ENCODE measurements around a stretch of chr18.

GRCh38 chr18:22167030-22167493 lies 2.3 kb upstream of the GATA6 start:
- PRO-cap, result no peak
- RAMPAGE, long total RNA, 2 experiments, result no peak in any of the 2 experiments

GRCh38 chr18:22188125-22188541 lies 18.7 kb downstream of the GATA6 start:
- PRO-cap, result no peak
- RAMPAGE, long total RNA, 2 experiments, result no peak in any of the 2 experiments

DNA sequence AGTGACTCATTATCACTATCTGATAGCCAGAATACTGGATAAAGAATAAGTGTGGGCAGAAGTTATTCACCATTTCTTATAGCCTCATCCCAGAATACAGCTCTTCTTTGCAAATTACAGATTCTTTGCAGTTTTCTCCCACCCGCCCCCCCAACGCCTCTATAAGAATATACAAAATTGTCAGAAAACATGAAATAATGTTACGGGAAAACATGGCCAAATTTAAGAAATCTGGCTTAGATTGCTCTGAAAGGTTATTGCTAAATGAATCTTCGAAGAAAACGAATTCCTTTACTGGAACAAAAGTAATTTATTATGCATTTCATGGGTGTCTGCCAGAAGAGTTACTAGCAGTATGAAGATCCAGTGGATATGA lies 21.8 kb downstream of the GATA6 start:
- PRO-cap, result no peak
- RAMPAGE, long total RNA, 2 experiments, result no peak in any of the 2 experiments

DNA sequence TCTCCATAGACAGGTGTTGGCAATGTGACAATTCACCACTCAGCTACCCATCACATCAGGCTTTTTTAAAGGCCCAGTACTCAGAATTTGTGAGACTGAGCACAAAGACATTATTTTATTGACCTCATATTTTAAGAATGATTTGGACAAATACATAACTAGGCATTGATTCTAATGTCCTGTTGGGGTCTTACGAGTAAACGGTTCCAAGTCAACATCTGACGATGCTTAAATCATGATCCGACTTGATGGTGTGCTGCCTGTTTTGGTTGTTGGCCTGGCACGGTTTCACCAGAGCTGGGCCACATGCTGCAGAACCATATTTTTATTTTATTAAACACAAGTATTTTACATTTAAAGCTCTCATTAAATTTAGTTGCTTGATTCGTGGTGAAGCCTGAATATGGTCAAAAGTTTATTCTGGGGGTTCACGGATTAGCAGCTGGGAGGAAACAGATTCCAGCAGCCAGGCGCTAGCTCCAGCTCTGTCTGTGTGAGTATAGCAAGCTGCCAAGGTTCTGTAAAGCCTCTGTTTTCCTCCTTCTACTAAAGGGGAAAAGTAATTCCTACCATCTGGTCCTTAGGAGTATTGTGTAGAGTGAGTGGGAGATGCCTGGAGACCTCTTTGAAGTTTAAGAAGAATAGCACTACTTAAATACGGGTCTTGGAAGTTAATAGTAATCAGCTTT lies 22.4 kb downstream of the GATA6 start:
- PRO-cap, result no peak
- RAMPAGE, long total RNA, 2 experiments, result no peak in any of the 2 experiments

DNA sequence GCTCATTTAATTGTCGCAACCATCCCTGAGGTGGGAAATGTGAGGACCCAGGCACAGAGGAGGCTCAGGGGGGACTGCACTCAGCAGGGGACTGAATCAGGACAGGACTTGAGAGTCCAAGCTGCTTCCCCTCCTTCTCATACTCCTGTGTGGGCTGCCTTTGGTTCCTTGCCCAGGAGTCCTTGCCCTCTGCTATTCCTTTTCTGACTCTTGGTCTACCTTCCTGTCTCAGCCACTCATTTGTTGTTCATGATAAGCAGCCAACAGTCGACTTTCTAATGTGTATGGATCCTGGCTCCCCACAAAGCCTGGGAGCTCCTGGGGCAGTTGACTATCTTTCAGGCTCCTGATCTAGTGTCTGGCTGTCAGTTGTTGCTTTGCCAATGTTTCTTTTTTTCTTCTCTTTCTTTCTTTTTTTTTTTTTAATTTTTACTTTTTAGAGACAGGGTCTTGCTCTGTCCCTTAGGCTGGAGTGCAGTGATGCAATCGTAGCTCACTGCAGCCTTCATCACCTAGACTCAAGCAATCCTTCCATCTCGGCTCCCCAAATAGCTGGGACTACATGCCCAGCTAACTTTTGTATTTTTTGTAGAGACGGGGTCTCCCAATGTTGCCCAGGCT lies 28.4 kb downstream of the GATA6 start:
- PRO-cap, result no peak
- RAMPAGE, long total RNA, 2 experiments, result no peak in any of the 2 experiments

DNA sequence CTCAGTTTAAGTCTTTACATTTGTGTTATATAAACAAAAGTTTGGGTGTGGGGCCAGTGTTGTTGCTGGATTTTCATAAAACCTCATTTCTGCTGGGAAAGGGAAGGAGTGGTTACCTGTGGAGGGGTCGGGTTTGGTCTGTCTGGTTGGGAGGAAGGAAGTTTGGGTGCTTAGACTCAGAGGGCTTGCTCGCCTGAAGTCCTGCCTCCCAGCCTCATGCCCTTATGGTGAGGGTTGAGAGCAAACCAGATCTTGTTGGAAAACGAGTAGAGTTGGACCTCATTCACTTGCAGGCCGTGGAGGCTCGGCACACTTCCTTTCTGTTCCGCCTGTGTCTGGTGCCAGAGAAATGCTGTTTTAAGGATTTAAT lies 29.5 kb downstream of the GATA6 start:
- PRO-cap, result no peak
- RAMPAGE, long total RNA, 2 experiments, result no peak in any of the 2 experiments

DNA sequence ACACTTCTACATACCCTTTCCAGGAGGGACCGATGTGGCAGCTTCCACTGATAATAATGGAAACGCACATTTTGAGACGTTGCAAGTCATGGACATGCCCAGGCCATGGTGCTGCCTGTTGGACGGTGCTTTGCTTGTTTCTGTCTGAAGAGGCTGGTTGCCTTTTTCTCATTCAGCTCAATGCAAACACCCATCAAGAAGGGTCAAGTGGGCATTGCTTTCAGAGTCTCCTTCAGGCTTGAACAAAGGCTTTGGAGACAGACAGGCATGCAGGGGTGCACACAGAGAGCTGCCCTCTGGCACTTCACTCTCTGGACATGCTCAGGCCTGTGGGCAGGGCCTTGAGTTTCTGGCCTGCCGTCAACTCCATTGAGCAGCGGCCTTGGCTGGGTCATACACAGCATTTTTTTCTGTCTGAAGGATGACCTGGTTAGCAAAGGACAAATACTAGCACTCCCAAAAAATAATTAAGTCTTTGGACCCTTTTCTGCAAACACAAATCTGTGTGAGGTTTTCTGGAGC lies 124.5 kb upstream of the CTAGE1 start:
- PRO-cap, result no peak
- RAMPAGE, long total RNA, 2 experiments, result no peak in any of the 2 experiments

GRCh38 chr18:22609431-22610188 lies 191.9 kb upstream of the CTAGE1 start:
- PRO-cap, result no peak
- RAMPAGE, long total RNA, 2 experiments, result no peak in any of the 2 experiments

- PRO-cap, result unidirectional peak, plus-strand start at chr18:23134108; bidirectional peak, plus-strand start at chr18:23134535, minus-strand start at chr18:23134429
- RAMPAGE, long total RNA, 2 experiments, result no peak in any of the 2 experiments
These were observed 1.2 kb upstream of the CABLES1 start for GRCh38 chr18:23133803-23134755.

DNA sequence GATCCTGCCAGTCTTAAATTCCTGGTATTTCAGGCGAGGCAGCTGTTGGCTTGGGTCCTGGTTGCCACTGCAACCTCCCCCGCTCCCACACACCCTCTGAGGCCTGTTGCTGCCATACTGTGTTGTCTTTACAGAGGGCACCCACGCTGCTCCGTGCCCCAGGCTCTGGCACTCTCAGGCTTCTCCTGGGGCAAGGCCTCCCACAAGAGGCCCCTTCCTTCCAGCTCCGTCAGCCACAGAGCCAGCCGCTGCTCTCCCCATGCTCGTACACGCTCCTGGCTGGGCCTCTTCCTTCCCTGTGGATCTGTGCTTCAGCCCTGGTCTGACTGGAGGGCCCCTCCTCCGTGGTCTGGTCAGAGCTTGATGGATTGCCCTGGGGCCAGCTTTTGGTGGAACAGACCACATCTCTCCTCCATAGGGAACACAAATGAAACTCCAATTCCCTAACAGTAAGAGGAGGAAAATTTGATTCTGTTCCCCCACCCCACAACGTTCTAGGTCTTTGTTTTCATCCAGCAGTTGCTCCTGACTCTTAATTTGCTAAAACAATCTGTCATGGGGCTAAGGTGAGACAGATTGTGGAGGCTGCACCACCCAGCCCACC lies 8.7 kb downstream of the CABLES1 start:
- PRO-cap, result no peak
- RAMPAGE, long total RNA, 2 experiments, result no peak in any of the 2 experiments

DNA sequence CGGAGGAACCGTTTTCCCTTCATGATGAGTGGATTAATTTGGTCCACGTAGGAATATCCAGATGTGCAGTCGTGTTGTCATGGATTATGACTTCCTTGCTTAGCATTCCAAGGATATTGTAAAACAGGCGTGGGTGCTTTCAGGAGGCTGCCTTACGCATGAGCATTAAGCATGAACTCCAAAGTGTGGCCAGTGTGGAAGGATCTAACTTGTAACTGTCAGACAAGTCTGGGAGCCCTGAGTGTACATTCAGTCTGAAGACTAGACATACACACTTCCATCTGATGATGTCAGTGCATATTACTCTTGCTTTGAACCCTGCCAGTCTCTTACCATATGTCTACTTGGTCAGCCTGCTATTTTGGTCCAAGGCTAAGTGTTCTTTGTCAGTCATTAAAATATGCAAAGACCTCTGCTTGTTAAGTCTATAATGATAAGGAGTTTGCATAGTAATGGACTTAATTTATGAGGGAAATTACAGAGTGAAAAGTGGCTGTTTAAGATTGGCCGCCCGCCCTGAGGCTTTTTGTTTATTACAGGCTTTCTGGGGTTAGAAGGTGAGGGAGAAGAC lies 48.2 kb downstream of the CABLES1 start:
- PRO-cap, result no peak
- RAMPAGE, long total RNA, 2 experiments, result no peak in any of the 2 experiments

- PRO-cap, result no peak
- RAMPAGE, long total RNA, 2 experiments, result no peak in any of the 2 experiments
These were observed 93.0 kb downstream of the CABLES1 start for GRCh38 chr18:23227845-23229035.

- PRO-cap, result no peak
- RAMPAGE, long total RNA, 2 experiments, result no peak in any of the 2 experiments
These were observed 146.5 kb downstream of the CABLES1 start for GRCh38 chr18:23281454-23282520.

- PRO-cap, result no peak
- RAMPAGE, long total RNA, 2 experiments, result no peak in any of the 2 experiments
These were observed 5.7 kb downstream of the RIOK3 start for GRCh38 chr18:23458847-23459155.

GRCh38 chr18:23475164-23475454 lies 22.0 kb downstream of the RIOK3 start:
- PRO-cap, result no peak
- RAMPAGE, long total RNA, 2 experiments, result no peak in any of the 2 experiments

DNA sequence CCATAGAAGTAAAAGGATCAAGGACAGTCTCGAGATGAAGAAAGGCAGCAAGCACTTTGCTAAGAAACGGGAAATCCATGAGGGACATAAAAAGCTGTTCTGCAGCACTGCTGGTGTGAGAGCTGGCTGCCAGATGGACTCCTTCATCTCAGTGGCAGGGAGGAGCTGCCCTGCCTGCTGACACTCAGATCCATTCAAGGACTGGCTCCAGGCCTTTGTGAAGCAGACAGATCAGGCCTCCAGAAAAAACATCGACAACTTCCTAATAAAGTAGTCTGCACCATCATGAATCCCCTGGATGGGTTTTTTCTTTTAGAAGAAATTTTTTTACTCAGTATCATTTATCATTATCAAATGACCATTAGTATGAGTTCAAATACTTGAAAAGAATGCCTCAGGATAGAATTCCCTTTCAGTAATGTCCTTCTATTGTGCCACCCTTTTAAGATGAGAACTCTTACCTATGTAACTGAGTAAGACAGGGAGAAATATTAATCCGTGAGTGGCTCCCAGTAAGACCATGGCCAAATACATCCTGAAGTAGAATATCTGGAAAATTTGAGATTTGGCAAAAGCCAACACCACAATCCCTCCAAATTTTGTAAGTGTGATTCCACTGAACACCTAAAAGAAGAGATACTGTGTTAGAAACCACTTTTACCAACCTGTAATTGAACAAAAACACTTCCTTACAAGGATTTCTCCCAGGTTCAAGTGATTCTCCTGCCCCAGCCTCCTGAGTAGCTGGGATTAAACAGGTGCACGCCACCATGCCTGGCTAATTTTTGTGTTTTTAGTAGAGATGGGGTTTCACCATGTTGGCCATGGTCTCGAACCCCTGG lies 29.8 kb downstream of the RMC1 start:
- PRO-cap, result no peak
- RAMPAGE, long total RNA, 2 experiments, result no peak in any of the 2 experiments

DNA sequence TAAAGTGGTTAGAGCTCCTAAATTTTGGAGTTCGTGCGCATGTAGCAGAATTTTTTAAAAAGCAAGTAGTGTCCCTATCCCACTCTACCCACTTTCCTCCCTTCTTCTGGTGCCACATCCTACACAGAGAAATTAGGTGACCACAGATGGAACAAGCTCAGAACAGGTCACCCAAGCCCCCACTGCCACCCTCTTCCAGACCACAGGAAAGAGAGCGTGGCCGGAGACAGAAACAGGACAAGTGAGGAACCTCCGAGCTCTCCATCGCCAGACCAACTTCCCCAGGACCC lies 455 bp downstream of the NPC1 start:
- PRO-cap, result no peak
- RAMPAGE, long total RNA, 2 experiments, result no peak in any of the 2 experiments

- PRO-cap, result no peak
- RAMPAGE, long total RNA, 2 experiments, result no peak in any of the 2 experiments
These were observed 152.8 kb upstream of the TTC39C start for GRCh38 chr18:23861600-23862386.

DNA sequence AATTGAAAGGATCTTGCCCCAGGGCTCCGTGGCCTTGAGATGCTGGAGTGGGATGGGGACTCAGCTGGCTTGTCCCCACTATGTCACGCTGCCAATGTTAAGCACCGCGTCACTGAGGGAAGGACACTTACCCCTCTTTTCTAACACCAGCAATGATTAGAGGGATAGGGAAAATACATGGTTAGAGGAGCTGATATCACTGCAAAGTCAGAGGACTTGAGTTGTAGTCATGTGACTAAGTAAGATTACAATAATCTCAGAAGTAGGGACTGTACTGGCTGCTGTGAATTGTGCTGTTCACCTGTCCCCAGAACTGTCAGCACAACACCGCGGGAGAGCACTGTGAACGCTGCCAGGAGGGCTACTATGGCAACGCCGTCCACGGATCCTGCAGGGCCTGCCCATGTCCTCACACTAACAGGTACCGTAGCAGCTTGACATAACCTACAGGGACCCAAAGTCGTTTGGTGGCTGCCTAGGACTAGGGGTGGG lies 132.9 kb upstream of the TTC39C start:
- PRO-cap, result unidirectional peak, minus-strand start at position 315 of the sequence
- RAMPAGE, long total RNA, 2 experiments, result start-site peak on the plus strand in 1 of 2 experiments, centred at positions 129 to 290 of the sequence, 5 to 7 reads per replicate

DNA sequence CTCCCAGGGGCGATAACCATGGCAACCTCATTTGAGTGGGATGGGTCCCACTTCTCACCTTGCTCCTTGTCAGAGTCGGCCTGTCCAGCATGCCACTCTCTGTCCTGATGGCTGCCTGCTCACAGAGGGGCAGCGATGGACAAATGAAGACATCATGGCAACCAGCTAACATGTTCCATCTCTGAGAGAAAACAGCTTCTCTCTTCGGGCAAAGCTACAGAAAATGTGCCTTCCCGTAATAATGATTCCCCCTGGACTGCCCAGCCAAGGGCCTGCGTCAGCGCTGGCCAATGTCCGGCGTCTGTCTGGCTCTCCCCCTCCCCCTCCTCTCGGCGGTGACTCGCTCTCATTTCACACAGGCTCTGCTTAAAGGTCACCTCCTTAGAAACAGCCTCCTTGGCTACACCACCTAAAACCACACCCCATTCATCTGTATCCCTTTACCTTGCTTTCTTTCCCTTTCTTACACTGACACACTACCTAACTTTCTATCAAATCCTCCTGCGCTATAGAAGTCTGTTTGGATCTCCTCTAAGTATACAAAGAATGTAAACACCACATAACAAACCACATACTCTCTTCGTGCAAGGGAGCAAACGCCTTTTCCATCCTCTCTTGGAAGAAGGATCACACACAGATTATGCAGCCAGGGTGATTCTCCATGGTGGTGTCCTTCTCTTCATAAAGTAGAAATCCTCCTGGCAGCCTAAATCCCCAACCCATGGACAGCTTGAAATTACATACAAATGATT lies 32.1 kb upstream of the TTC39C start:
- PRO-cap, result no peak
- RAMPAGE, long total RNA, 2 experiments, result no peak in any of the 2 experiments